T-cell (primary cell): ENCODE measurements around a stretch of chr6.

GRCh38 chr6:2938388-2938709 lies 33.0 kb downstream of the SERPINB6 start:
- PRO-cap, 7 experiments: no peak in any of the 7 experiments

GRCh38 chr6:2948034-2949219 lies 22.9 kb downstream of the SERPINB6 start:
- PRO-cap, 7 experiments: no peak in any of the 7 experiments

GRCh38 chr6:2966359-2967065 lies 4.9 kb downstream of the SERPINB6 start:
- PRO-cap, 7 experiments: no peak in any of the 7 experiments

- PRO-cap, 7 experiments: no peak in any of the 7 experiments
Measured at GRCh38 chr6:2969911-2970310, 1.5 kb downstream of the SERPINB6 start.

- PRO-cap, 7 experiments: no peak in any of the 7 experiments
Measured at GRCh38 chr6:2976443-2976860, 5.1 kb upstream of the SERPINB6 start.

- PRO-cap, 7 experiments: peak in 2 of 7 experiments; most common minus-strand start chr6:2991148 (in 2)
Measured at GRCh38 chr6:2990985-2991544, 8.6 kb upstream of the NQO2 start.

DNA sequence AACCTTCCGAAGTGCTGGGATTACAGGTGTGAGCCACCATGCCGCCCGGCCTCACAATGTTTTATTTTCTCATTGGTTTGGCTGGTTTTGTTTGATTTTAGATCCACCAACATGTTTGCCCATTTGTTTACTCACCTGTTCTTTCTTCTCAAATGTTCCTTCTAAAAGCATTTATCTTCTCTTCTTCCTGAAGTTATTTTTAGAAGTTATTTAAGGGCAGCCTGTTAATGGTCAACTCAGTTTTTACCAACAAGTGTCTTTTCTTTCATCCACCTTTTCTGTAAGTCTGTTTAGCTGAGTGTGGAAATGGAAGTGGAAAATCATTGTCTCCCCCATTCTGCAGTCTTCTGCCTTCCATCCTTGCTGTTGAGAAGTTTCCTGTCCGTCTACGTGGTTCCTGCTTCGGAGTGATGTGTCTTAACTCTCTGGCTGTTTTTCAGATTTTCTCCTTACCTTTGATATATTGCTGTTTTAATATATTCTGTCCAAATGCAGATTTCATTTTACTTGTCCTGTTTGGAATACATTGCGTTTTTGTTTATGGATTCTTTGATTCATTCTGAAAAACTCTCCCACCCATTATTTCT lies 16.6 kb downstream of the BPHL start:
- PRO-cap, 7 experiments: no peak in any of the 7 experiments

- PRO-cap, 7 experiments: no peak in any of the 7 experiments
Measured at GRCh38 chr6:3136987-3137908, 18.7 kb downstream of the BPHL start.

- PRO-cap, 7 experiments: no peak in any of the 7 experiments
Measured at GRCh38 chr6:3155531-3156531, 1.5 kb downstream of the TUBB2A start.

DNA sequence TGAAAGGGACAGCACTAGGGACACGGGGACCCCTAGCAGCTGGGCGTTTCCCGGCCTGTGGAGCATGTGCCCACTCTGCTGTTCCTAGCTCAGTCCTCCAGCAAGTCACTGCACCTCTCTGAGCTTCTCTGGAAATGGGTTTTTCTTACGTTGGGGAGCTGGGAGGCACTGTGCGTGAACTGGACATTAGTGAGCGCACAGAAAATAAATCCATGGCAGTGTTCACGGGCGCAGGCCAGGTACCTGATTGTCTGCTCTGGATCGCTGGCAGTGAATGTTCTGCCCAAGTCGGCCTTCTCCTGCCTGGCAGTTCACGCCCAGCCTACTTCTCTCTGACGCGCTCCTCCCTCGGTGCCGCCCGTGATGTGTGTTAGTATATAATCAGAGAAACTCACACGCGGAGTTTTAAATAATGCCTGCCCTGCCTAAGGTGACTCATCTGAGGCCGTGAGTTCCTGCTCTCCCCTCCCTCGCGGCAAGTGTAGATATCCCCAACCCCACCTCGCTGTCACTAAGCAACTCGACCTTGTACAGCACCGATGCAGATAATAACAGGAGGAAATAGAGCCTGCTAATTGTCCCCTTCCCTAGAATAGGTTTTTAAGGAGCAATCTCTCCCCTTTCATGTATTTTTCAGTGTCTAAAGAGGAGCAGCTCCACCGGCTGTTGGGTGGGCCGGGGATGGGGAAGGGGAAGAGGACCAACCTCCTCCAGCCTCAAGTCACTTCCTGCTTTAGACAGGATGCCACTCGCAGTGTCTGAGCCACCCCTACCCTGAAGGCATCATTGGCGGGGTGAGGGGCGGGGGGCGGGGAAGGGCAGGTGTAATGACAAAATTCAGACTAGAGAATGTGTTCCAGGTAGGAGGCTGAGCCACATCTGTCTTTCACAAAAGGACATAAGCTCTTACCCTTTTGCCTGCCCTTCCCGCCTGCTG lies 2.9 kb upstream of the TUBB2A start:
- PRO-cap, 7 experiments: peak in 7 of 7 experiments; most common plus-strand start position 408 of the sequence (in 7); most common minus-strand start position 379 of the sequence (in 5)

DNA sequence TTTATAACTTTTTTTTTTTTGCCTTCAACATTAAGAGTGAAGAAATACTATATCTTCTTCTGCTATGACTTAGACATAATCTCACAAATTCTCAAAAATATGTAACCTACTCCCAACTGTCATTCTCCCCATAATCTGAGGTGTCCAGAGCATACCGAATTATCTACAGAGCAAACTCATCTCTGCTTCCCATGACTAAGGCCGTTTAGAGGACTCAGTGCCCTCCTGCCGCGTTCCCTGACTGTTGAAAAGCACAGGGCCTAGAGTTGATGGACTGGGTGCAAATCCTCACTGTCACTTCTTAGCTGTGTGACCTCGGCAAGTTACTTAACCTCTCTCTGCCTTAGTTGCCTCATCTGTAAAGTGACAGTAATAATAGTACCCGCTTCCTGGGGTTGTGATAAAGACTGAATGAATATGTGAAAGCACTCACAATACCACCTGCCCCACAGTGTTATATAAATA lies 4.7 kb upstream of the TUBB2A start:
- PRO-cap, 7 experiments: no peak in any of the 7 experiments

GRCh38 chr6:3268905-3270068 lies 10.5 kb downstream of the PSMG4 start:
- PRO-cap, 7 experiments: no peak in any of the 7 experiments

DNA sequence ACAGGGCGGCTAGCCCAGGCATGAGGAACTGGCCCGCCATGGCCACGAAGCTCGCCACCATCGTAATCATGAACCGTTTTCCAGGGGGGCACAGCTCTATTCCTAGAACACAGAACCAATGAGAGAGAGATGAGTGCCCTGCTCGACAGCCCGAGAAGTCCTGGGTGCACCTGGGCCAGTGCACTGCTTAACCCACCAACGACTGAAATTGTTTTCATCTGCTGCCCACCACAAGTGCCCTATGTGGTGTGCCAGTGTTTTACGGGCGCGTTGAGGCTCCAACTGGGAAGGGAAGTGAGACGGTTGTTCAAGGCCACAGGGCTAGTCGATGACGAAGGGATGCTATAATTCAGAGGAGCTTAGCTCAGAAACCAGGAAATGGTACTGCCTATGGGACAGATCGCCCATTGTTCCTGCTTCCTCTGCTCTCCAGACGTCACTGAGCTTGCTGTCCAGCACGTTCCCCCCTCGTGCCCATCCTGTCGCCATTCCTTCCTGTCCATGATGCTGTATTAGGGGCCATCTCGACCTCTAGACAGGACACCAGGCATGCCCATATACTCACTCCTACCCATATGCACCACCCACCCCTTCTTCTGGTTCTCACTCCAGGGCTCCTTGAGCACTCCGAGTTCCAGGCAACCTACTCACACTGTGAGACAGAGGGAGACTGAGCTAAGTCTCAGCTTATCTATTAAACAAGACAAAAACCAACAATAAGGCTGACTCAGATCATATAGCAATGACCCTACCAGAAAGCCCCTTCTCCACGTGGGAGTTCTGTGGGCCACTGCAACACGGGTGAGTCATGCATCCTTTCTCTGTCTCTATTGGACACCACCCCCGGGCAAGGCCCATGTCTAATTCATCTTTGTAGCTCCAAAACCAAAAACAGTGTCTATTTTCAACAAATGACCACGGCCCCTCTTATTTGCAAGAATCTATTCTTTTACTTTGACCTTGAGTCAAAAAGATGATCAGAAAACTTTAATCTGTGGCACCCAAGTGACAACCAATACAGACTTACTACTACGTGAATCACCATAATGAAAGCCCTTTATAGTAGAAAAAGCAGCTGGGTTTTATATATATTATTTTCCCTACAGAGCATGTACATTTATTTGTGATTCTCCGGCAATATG lies 65.5 kb downstream of the PSMG4 start:
- PRO-cap, 7 experiments: no peak in any of the 7 experiments

GRCh38 chr6:3395855-3396283 lies 61.0 kb downstream of the SLC22A23 start:
- PRO-cap, 7 experiments: no peak in any of the 7 experiments

DNA sequence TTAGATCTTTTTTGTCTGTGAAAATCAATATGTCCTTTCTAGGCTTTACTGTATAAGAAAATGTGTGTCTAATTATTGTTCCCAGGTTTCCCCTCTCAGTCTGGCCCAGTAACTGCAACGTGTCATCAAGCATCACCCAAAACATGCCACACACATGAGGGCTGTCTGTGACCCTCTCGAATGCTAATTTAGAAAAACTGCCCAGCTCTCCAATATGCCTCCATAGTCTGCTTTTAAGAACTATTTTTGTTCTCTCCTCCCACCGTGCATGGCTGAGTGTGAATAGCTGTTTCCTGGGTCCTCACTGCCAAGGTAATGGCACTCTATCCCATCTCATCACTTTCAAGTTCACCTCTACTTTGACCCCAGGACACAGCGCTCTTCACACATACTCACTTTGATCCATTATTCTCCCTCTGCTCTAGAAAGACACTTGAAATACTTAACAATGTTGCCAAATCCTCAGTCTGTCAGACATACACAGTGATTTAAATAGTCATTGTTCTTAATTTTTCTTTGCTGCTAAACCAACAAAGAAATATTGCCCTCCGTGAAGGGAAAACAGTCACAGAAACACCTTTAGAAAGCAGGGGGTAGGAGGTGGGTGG lies 2.7 kb downstream of the SLC22A23 start:
- PRO-cap, 7 experiments: no peak in any of the 7 experiments

DNA sequence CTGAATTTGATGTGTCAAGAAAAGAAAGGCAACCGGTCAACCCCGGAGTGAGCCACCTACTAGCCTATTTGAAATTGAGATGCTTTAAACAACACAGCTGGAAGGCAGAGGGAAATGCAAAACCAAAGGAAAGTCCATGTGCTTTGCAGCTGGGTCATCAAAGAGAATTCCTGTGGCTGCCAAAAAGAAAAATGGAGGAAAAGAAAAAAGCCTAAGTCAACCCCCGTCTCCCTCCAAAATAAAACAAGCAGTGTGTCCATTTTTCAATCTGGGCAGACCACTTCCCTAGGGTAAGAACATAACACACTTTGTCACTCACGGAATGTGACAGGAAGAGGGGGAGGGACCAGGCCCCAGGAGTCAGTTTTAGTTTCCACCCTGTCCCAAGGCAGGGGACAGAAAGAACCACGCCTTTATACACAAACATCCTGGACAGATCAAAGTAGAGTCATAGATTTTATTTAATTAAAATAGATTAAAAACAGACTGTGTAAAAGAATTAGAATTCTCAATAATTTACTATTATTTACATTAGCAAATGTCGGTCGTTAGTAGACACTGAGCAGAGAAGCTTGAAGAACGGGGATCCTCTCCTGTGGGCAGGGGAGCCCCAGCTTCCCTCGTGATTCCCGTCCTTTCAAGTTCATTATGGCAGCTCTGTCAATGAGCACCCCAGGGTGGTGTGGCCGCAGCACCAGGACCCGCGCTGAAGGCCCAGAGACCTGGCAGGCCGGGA lies 29.2 kb downstream of the PXDC1 start:
- PRO-cap, 7 experiments: no peak in any of the 7 experiments

GRCh38 chr6:3725027-3725375 lies 26.5 kb downstream of the PXDC1 start:
- PRO-cap, 7 experiments: no peak in any of the 7 experiments

DNA sequence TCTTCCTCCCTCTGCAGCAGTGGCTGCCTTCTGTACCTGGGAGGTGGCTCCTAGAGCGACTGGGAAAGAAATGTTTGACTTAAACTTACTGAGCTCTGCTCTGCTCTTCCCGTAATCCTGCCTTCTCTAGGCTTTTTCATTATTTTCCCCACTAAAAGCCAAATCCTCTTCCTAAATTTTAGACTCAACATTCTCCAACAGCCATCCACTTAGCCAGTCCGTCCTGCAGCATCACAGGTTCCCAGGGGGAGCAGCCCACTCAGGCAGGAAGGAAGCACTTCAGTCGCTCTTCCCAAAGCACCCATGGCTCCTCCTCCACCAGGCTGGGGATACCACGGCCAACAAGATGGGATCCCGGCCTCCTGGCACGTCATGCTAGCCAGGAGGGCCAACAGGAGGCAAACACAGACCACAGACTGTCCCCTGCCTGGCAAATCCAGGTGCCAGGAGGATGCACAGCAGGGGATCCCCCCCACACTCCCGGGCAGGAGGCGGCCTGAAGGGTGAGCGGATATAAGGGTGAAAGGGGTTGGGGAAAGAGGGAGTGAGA lies 7.5 kb downstream of the PXDC1 start:
- PRO-cap, 7 experiments: no peak in any of the 7 experiments

GRCh38 chr6:3856424-3856977 lies 7.3 kb downstream of the FAM50B start:
- PRO-cap, 7 experiments: no peak in any of the 7 experiments

DNA sequence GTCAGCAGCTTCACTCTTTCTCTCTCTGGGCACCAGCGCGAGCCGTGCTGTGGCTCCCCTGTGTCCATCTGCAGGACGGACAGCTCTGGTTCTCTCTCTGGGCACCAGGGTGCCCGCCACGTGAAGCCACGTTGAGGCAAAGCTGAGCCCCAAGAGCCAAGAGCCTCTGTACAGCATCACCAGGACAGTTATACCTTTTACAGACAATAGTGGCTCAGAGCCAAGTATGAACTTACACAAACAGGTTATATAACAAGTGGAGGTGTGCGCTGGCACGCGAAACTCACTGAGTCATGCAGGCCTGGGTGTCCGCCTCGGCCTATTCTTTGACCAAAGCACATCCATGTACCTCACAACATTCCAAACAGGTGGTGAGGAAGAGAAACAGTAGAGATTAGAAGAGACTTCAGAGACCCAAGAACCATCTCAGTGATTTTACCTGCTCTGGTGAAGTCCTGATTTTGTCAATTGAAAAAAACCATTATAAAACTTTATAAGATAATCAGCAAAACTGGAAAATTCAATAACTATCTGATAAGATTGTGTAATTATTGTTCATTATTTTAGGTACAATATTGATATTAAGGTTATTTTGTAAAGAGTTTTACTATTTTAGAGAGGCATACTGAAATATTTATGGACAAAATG lies 51.0 kb downstream of the FAM50B start:
- PRO-cap, 7 experiments: no peak in any of the 7 experiments